ENCODE data around the gene LAD1.

GRCh38 chr1:201386326-201387230, 9.1 kb upstream of the TNNT2 start:
- PRO-cap, 2 experiments, result no peak in any of the 2 experiments

GRCh38 chr1:201398897-201400213, at the start of gene LAD1:
Gene LAD1, minus strand, starts transcription at chr1:201399324.
- PRO-cap, 2 experiments, result peak in 2 of 2 experiments; most common plus-strand start chr1:201399408 (in 1); most common minus-strand start chr1:201399354 (in 2)

DNA sequence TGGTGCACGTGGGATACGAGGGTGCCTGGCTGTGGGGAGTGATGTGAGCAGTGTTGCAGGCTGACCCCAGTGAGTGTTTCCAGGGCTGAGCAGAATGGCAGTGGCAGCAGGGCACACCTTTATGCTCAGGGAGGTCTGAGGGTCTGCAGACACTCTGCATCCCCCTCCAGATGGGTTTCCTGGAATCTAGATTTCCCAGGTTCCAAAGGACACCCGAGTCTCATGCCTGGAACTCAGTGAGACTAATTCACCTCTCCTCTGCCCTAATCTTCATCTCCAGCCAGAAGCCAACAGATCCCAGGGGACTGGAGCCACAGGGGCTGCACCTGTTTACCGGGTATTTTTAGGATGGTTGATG, 734 bp upstream of the TNNI1 start:
- PRO-cap, 2 experiments, result no peak in any of the 2 experiments

DNA sequence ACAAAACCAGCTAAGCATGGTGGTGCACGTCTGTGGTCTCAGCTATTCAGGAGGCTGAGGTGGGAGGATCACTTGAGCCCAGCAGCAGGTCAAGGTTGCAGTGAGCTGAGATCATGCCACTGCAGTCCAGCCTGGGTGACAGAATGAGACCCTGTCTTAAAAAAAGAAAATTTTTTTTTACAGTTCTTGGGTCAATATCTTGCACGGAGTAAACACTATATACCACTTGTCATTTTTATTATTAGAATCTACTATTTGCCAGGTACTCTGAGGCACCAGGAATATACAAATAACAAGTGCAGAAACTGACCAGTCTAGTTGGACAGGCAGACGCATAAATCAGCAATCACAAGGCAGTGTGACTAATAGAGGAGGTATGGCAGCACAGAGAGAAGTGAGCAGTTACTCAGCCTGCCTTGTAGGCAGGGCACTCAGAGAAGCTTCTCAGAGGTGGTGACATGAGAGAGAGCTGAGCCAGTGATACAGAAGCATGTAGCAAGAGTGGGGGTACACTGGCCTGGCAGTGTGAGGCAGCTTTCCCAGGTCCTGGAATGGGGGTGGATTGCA, 8.0 kb downstream of the PHLDA3 start:
- PRO-cap, 2 experiments, result peak in 2 of 2 experiments; most common plus-strand start position 447 of the sequence (in 2)

DNA sequence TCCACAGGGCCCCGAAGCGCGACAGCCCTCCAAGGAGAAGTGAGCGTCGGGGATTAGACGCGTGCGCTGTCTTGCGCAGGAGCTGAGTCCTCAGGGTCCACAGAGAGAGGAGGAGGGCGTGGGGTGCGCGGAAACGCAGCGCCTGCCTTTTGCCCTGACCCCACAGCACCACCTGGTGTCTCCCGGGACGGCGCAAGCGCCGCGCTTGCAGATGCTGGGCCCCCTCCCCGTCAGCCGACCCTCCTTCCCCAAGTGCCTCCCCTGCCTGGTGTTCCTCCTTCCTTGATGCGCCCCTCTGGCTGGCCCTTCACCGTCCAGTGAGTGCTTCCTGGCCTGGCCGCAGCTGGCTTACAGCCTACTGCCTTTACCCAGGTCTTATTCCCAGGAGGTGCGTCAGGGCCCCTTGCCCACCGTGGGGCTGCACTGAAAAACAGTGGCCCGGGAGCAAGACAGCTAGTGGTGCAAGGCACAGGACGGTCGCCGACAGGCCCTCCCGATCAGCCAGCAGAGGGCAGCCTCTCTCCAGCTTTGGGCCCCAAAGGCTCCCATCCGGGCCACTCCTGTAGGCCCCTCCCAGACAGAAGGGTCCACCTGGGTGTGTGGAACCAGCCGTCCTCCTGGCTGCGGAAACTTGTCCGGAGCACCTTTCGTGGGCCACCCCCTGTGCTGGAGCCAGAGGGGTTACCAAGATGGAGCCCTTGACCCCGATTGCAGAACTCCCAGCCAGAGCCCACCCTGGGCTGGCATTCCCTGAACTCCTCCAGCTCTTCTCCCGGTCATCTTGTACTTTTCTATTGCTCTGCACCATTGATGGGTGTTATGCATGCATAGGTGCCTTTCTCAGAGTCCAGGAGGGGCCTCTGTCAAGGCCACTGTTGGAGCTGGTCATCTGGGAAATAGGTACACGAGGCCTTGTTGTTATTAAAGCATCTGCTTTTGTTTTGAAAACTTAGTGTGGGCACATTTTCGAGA, 13.0 kb upstream of the PHLDA3 start:
- PRO-cap, 2 experiments, result no peak in any of the 2 experiments

GRCh38 chr1:201493938-201494806, 12.8 kb downstream of the CSRP1 start:
- PRO-cap, 2 experiments, result no peak in any of the 2 experiments

- PRO-cap, 2 experiments, result peak in 1 of 2 experiments; most common plus-strand start chr1:201506855 (in 1); most common minus-strand start chr1:201506789 (in 1)
Observed at GRCh38 chr1:201506457-201506971, 409 bp downstream of the CSRP1 start.

- PRO-cap, 2 experiments, result no peak in any of the 2 experiments
Observed at GRCh38 chr1:201513035-201513451, 6.1 kb upstream of the CSRP1 start.

DNA sequence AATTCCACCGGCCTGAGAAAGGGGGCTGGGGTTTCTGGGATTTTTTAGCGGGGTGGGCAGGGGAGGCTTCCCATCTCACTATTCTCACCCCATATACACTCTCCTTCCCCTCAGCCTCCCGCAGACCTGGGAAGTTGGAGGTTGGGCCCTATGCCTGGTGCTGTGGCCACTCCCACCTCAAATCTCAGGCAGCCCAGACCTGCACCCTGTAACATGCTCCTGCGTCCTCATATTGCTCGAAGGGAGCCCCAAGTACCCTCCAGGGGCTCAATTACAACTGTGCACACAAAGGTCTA, 88.1 kb upstream of the IPO9 start:
- PRO-cap, 2 experiments, result no peak in any of the 2 experiments

GRCh38 chr1:201886194-201886545, 2.5 kb upstream of the SHISA4 start:
- PRO-cap, 2 experiments, result no peak in any of the 2 experiments

- PRO-cap, 2 experiments, result no peak in any of the 2 experiments
Observed at GRCh38 chr1:201894574-201895245, 6.0 kb downstream of the SHISA4 start.

DNA sequence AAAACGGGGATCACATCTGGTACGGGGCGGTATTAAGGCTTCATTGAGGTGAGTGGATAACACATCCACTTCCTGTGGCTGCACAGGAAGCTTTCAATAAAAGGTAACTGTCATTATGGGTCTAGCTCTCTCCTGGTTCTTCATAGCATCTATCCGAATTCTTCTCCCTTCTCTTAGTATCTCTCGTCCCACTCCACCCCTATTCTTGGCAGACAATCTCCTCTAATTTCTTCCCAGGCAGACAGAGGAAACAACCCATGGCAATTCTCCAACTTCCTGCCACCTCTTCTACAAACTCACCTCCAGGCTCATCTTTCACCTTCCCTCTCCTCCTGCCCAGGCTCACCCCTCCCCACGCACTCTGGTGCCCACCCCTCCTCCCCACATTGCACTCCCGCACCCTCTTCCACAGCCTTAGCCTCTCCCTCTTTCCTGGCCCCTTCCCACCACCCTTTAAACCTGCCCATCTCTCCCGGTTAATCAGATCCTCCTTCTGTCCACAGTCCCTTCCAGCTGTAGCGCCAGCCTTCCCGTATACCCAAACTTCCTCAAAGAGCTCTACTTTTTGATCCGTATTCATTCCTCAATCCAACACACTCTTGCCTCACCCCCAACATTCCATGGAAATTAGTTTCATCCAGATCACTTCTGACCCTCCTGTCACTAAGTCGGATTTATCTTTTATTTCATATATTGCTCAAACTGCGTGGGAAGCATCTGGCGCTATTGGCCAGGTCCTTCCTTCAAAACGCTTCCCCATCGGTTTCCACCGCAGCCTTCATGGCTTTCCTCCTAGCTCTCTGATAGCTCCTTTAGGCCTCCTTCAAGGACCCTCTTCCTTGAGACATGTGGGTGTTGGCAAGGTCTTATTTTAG, 25.9 kb downstream of the SHISA4 start:
- PRO-cap, 2 experiments, result no peak in any of the 2 experiments

GRCh38 chr1:202003001-202003589, 7.3 kb upstream of the ELF3 start:
- PRO-cap, 2 experiments, result no peak in any of the 2 experiments

GRCh38 chr1:202016507-202017655, 6.5 kb downstream of the ELF3 start:
- PRO-cap, 2 experiments, result peak in 1 of 2 experiments; most common plus-strand start chr1:202017364 (in 1)

- PRO-cap, 2 experiments, result peak in 1 of 2 experiments; most common plus-strand start chr1:202046880 (in 1); most common minus-strand start chr1:202046865 (in 1)
Observed at GRCh38 chr1:202046608-202047511, 36.5 kb downstream of the ELF3 start.

DNA sequence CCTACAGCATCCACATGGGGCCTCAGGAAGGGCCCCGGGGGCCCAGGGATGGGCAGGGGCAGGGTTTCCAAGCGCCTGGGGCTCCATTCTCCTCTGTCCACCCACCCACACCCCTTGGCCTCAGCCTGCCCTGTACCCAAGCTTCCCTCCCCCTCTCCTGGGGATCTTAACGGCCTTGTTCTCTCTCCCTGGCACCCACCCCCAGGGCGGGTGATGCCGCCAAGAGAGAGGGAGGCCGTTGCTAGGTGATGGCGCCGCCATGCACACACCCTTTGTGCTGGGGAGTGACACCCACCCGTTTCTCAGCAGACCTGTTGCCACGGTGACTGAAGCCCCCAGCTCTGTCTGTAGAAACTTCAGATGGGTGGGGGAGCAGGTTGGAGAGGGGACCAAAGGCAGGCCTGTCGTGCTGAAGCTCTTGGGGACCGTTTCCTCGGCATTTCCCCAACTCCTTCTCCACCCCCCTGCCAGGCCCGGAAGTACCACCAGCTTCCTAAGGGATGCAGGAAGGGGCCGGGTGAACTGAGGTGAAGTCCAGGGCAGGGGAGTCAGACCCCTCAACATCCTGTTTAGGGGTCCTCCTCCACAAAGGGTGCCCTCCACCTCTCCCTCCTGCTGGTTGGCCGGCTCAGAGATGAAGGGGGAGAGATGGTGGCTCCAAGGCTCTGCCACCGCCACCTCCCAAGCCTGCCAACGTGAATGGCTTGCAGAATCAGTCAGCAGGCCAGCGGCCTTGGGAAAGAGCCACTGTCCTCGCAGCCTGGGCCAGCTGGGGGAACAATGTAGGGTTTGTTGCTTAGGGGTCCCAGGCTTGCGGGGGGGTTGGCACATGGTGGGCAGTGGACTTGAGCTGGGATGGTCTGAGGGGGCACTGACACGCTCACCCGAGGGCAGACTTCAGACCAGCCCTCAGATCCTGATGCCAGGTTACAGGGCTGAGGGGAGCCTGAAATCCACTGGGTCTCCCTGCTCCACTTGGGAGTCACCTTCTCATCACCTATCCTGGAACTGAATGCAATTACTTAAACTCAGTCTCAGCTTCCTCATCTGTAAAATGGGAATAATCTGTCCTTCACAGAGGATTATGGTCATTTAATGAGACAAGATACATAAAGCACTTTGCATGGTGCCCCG, 7.9 kb downstream of the GPR37L1 start:
- PRO-cap, 2 experiments, result no peak in any of the 2 experiments

- PRO-cap, 2 experiments, result no peak in any of the 2 experiments
Observed at GRCh38 chr1:202154499-202155191, 5.8 kb downstream of the PTPN7 start.

GRCh38 chr1:202162680-202163218, 2.3 kb upstream of the PTPN7 start:
- PRO-cap, 2 experiments, result no peak in any of the 2 experiments

GRCh38 chr1:202492915-202493338, 144.4 kb downstream of the PPP1R12B start:
- PRO-cap, 2 experiments, result no peak in any of the 2 experiments

DNA sequence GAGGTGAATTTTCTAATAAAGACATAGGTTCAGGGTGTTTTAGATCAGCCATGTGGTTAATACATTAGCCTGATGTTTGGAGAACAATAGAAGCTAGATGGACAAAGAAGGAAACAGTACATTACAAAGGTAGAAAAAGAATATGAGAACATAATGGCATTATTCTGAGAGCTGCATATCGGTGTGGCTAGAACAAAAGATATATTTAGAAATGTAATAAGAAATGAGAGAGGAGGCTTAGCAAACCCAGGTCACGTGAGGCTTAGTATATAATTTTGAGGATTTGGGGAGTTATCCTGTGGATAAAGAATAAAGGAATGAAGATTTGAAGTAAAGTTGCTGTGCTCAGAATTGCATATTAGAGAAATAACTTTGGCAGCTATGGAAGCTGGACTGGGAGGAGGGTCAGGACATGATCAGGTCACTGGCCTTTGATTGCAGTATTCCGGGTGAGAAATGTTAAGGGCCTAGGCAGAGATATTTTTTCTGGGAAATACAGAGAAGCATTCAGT, 164.5 kb downstream of the SYT2 start:
- PRO-cap, 2 experiments, result no peak in any of the 2 experiments

All from Colon Carcinoma Metastatic in the Brain (tissue), 2 donors.